HTERT-HM (cell line): ENCODE measurements around the genes SREK1IP1 and ADAMTS6.

GRCh38 chr5:59598464-59598844 is 295.1 kb downstream of the PDE4D start:
- RRBS = no CpG with 5 or more reads among the region's 3 CpGs

GRCh38 chr5:59649395-59649659 is 244.2 kb downstream of the PDE4D start:
- RRBS = no CpG with 5 or more reads among the region's 3 CpGs

DNA sequence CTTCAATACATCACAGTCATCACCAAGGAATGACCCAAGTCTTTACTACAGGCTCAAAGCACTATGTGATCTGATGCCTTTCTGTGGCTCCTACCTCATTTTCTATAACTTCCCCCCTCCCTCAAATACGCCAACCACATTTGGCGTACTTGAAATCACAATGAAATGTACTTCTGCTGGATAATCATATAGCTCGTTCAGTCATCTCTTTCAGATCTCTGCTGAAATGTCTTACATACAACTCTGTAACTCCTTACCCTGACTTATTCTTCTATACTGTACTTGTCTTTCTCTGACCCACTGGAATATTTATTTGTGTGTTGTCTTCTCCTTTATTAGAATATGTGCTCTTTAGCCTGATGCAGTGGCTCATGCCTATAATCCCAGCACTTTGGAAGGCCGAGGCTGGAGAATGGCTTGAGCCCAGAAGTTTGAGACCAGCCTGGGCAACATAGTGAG is 143.2 kb downstream of the PDE4D start:
- RRBS = no CpG with 5 or more reads among the region's 4 CpGs

- RRBS = no CpG with 5 or more reads among the region's 4 CpGs
Measured at GRCh38 chr5:60634811-60635163, 65.2 kb downstream of the DEPDC1B start.

DNA sequence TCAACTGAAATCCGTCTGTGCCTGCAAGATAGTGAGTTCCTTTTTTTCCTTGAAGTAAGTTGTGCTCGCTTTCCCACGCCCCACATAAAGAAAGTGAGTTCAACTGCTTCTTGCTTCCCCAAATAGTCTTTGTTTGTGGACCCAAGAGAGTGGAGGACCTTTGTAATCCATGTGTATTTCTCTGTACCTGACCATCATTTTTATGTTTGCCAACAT is 61.7 kb downstream of the SMIM15 start:
- RRBS = no CpG with 5 or more reads among the region's 3 CpGs

DNA sequence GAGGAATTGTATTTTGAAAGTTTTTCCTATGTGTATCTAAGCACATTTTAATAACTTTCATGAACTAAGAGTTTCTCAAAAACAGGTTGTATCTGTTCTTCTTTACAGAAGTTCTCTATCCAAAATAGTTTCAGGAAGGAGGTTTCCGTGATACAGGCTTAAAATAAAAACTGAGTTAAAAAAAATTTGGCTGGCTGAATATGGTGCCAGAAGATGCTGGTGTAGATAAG is 49.9 kb upstream of the SMIM15 start:
- RRBS = no CpG with 5 or more reads among the region's 1 CpG

- RRBS = no CpG with 5 or more reads among the region's 14 CpGs
Measured at GRCh38 chr5:61336220-61336752, 4.2 kb downstream of the ZSWIM6 start.

GRCh38 chr5:61337321-61338198 is 5.5 kb downstream of the ZSWIM6 start:
- RRBS = no CpG with 5 or more reads among the region's 4 CpGs

DNA sequence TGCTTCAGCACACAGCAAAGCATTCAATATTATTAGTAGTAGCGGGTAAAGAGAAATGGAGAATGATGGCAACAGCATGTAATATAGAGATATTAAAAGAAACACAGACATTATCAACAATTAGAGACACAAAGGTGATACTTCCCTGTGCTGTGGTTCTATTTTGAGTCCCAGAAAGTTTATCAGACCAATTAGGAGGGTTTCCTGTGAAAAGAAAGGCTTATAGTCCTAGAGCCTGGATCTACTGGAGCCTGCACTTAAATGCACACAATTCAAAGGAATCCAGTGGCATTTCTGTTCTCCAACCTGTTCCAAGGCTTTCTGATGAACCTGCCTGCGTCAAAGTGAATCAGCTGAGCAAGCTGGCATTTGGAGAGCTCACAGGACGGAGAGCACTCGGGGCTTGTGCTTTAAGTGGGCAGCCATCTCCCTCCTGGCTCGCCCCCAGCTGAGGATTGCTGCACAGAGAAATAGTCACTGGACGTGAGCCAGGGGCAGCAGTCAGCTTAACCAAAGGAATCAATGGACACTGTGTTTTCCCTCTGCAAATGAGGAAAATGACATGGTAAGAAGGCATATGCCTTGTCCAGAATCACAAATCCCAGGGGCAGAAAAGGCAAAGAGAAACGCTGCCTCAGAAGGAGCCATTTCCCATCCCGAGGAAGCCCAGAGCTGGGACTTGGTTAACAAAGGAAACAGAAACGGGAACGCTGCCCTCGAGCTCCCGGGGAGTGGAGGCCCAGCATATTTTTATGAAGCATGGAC is 299.3 kb downstream of the ZSWIM6 start:
- RRBS = 4% methylated on average over 1 of the region's 12 CpGs

- RRBS = no CpG with 5 or more reads among the region's 8 CpGs
Measured at GRCh38 chr5:62256170-62257081, 49.6 kb upstream of the KIF2A start.

DNA sequence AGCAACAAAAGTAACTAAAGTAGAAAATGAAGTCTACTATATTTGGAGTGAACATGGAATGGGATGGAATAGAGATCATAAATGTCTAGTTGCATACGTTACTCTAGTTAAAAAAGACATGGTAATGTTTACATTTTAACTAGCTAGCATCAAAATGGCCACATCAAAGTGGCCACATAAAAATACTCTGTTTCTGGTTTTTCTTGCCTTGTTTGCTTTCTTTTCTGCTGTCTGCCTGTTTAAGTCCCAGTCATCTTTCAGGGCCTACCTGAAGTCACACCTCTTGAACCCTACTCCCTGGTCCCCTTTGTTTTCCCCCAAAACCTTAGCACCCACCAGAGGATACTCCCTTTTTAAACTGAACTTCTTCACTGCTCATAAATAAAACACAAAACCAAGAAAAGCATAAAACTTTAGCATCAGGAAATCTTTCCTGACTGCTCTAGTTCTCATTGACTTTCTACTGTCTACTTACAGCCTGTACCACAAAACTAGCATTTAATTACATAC is 6.3 kb upstream of the KIF2A start:
- RRBS = no CpG with 5 or more reads among the region's 1 CpG

DNA sequence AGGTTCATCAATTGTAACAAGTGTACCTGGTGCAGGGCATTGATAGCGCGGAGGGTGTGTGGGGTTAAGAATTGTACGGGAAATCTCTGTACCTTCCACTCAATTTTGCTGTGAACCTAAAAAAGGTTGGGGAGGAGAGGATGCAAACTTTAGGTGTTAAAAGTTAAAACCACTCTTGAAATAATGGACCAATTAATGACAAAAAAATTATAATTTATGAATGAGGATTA is 10.6 kb downstream of the KIF2A start:
- RRBS = no CpG with 5 or more reads among the region's 3 CpGs

- RRBS = no CpG with 5 or more reads among the region's 14 CpGs
Measured at GRCh38 chr5:64166307-64166626, 624 bp downstream of the RNF180 start.

DNA sequence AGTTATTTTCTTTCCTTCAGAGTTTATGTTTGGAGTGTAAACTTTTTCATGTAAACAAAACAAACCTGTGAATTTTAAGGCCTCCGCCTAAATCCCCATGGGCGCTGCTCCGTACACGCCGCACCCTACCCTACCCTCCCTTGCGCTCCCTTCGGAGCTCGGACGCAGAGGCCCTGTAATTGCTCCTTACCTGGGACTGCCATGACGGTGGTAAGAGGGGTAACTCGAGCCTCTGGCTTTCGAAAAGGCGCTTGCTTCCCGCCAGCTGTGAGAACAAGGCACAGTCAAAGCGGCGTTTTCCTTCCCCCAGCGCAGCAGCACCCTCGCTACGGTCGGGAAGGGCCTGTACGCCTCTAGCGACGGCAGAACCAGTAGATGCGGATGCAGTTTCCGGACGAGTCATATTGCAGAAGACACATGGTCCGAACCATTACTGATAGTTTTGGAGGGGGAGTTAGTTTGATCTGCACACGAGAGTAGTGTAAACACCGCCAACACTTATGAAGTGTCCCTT is at the start of gene SREK1IP1:
SREK1IP1 (minus strand) TSS at position 377 of the 514 bp plus-strand sequence.
- RRBS = no CpG with 5 or more reads among the region's 29 CpGs

DNA sequence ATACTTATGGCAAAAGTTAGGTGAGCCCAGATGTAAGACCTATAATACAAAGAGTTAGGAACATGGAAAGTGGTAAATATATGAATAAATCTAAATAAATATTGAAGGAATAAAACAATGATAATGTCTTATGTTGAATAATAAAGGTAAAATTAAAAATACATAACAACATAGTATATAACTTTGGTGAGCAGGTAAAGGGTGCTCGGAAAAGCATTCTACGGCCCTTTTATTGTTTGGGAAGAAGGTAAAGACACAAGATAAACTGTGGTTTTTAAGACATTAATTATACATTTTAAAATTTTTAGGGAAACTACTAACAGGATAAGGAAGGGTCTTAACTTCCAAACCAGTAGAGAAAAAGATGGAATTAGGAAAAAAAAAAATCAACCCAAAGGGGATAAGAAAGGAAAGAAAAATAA is 127.6 kb downstream of the CWC27 start:
- RRBS = no CpG with 5 or more reads among the region's 2 CpGs

DNA sequence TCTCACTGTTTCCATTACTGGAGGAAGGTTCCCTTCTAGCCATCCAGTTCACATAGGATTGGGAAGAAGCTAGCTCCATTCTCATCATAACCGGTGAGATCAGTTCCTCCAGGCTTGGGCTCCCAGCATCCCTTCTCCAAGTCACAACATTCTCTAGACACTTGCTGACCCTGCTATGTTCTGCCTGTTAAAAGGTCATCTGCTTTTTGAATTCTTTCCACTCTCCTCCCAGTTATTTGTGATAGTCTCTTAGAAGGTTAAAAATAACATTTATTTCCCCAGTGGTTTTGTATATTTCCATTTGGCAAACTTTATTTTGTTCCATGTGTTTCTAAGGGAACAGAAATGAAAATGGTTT is 269.5 kb downstream of the CWC27 start:
- RRBS = no CpG with 5 or more reads among the region's 1 CpG

DNA sequence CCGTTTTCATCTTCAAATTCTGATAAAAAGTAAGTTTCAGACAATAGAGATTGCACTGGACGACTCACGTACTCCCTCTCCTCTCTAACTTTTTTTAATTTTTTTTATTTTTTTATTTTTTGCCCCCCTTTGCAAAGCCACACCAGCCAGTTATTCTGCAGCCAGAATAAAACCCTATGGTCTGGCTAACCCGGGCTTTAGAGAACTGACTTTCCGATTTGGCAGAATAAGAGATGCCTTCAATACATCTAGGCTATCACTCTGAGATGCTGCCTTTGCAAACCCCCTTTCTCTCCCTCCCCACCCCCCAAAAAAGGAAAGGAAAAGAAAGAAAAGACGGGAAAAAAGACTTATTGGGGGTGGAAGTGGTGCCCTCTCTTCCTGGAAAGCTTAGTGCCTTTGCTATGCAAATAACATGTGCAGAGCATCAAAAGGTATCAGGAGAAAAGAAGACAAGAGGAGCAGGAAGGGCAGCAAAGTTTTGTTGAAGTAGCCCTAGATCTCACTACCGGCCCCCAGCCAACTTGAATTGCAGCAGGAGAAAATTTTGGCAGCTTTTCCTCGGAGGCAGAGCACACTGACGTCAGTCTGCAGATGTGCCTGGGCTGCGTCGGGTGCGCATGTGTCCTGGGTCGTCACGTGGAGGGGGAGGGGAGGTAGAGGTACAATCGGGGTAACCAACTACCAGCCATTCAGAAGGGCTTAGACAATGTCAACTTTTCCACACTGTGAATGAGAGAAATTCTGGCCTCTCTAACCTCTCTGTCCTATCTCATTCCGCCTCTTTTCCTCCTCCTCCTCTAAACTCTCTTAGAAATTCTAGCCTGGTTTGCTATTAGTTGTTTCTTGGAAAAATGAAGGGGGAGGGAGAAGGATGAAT is at the start of gene ADAMTS6:
ADAMTS6 (minus strand) TSS at position 579 of the 880 bp plus-strand sequence.
- RRBS = no CpG with 5 or more reads among the region's 16 CpGs

GRCh38 chr5:65815017-65815288 is 92.9 kb downstream of the NLN start:
- RRBS = no CpG with 5 or more reads among the region's 2 CpGs